Skeletal muscle cell (primary cell): Measurements from ENCODE around the gene RNF7.

GRCh38 chr3:138845031-138845550, 10.4 kb upstream of the PIK3CB start:
- RRBS = no CpG with 5 or more reads among the region's 13 CpGs

DNA sequence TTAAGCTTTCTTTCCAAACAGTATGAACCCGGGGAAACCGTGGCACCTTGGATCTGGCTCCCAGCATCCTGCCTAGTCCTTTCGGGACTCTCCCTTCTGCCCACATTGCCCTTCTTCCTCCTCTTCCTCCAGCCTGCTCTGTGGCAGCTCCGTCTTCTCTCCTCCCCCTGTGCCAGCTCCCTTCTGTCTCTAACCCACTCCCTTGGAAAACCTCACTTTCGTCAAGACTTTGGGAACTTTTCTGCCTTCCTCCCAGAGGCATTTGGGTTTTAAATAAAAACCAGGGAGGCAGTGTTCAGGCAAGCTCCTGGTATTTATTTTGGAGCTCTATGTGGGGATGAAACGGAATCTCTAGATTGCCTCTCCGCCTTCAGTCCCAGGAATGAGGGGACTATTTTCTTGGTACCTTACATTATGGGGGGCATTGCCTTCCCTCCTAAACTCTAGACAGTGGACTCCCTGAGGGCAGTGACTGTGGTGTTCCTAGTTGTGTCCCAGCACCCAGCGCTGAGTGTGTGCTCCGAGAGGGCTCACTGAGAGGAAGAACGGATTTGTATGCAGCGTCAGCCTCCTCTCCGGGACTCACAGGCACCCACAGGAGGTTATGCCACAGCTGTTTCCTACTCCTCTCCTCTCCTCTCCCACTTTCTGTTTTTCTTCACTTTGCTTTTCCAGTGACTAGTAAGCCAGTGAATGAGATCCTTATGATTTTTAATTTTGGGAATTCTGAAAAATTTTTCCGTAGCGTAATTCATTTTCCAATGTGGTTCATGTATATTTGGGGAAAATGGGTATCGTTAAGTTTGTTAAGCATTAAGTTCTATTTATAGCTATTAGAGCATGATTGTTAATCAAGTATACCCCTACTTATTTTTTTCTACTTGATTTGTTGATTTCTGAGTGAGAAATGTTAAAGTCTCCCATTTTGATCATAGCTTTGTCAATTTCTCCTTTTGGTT, 105.2 kb upstream of the MRPS22 start:
- RRBS = no CpG with 5 or more reads among the region's 15 CpGs

DNA sequence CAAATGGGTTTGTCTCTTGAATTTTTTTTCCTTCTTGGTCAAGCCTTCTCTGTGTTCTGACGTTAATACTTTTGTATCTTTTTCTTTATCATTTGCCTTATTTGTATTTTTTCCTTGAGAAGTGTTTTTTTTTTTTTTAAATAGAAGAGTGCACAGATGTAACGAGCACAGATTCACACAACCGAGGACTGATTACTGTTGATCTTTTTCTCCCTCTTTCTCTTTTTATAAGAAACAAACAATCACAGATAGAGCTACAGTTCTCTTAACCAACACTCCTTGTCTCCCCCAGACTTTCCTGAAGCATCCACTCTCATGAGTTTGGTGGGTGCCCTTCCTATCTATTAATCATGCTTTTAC, 104.5 kb upstream of the MRPS22 start:
- RRBS = no CpG with 5 or more reads among the region's 3 CpGs

DNA sequence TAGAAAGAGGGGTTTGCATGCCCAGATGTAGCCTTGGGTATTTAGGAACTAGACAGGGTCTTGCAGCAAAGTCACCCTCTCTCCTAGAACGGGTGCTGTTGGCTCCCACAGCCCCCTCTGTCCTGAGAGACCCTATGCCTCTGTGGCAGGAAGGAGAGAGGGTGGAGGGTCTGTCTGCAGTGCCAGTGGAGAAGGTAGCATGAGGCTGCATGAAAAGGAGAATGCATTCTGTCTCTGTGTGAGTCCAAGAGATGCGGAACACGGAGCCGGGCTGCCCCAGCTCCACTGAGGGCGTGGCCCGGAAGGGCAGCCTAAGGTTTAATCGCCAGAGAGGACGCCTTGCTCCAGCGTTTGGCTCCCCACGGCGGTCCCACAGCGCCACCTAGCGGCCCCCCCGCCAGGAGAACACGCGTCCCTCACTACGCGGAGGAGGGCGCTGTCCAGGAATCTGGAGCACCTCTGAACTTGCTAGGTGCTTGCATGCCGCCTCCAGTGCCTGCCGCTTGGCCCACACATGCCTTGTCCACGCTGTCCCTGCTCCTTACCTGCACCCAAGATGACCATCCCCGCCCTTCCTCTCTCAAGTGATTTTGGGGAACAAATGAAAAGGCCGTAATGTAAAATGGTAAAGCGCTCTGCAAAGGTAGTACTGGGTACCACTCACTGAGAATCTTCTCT, 14.5 kb upstream of the MRPS22 start:
- RRBS = no CpG with 5 or more reads among the region's 25 CpGs

GRCh38 chr3:139590740-139591067, 51.2 kb upstream of the RBP1 start:
- RRBS = no CpG with 5 or more reads among the region's 7 CpGs

- RRBS = no CpG with 5 or more reads among the region's 6 CpGs
Observed at GRCh38 chr3:139936545-139936917, 1.5 kb downstream of the CLSTN2 start.

DNA sequence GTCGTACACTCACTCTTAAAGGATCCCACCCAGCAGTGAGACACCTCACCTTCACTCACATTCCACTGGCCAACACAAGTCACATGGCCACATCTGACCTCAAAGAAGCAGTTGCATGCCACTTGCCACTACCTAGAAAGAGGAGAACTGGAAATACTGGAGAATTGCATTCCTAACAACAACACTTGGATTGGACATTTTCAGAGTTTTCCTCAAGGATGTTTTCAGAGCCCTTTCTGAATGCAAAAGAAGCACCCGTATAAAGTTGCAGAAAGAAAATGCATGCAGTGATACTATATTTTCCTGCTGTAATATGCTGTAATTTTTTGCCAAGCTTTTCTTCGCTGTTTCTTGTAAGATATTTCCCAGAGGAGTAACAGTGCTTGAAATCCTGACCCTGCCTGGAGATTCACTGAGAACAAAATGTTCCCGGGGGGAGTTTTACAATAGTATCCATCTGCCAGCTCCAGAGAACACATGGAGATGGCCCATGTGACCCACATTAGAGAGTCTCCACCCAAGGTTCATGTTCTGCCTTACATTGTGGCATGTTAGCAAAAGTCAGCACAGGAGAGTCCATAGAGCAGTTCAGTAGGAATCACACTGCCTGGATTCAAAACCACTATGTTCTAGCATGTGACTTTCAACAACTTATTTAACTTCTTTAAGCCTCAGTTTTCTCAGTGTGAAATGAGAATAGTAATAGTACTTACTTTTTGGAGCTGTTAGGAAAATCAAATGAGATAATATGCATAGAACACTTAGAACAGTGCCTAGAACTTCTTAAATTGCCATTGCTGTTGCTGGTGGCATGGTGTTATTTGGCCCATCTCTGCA, 42.3 kb downstream of the TRIM42 start:
- RRBS = no CpG with 5 or more reads among the region's 4 CpGs

- RRBS = no CpG with 5 or more reads among the region's 5 CpGs
Observed at GRCh38 chr3:140910736-140911263, 30.8 kb upstream of the SLC25A36 start.

- RRBS = no CpG with 5 or more reads among the region's 13 CpGs
Observed at GRCh38 chr3:141367003-141367729, 1.1 kb upstream of the ZBTB38 start.

DNA sequence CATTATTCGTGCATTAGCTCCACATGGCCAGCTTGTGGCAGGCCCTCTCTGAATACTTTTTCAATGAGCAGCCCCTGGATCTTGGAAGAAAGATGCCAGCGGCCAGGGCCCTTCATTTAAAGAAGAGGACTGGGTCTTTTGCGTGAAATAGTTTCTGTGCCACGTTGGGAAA, 33.3 kb downstream of the ZBTB38 start:
- RRBS = no CpG with 5 or more reads among the region's 4 CpGs

DNA sequence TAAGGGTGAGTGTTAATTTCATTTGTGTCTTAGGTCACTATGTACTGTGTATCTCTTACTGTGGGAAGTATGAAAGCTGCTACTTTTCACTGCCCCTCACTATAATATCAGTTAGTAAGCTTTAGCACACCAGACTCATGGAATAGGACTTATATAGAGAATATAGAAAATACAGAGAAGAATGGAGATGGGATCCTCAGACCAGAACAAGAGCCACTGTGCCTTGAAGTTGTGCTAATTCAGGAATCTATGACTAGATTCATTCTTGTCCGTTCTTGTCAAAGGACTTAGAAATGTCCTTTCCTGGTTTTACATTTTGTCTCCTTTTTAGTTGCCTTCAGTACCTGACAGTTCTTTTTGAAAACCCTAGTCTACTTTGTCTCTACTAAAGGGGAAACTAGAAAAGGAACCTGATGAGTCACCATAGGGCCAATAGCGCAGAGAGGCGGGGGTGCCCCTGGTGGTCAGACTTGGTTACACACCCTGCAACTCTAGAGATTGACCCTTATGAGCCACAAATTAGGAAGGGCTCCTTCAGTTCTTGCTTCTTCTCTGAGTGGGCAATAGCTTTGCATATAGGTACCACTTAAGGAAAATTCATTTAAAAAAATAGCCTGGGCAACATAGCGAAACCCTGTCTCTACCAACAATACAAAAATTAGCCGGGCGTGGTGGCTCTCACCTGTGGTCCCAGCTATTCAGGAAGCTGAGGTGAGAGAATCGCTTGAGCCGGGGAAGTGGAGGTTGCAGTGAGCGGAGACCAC, 45.5 kb upstream of the RASA2 start:
- RRBS = no CpG with 5 or more reads among the region's 9 CpGs

DNA sequence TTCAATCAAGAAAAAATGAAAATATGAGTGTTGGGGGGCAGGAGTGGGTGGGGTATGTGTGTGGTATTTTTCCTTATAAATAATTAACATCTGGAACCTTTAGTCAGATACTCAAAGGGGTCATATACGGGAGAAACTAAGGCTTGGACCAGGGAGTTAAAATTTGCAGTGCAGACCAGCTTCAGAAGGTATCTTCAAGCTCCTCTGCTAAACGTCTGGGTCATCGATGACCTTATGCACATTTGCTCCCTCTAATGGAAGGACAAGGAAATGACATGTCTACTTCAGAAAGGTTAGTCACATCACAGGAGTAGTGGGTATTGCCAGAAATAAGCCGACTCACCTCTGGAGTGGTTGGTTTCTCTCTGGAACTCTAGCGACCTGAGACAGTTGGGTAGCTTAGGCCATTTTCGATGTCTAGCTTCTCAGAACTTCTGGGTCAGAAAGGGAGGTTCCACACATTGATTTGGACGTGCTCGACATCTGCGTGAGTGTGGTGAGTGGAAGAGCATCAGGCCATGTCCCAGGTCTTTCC, 31.9 kb upstream of the RASA2 start:
- RRBS = no CpG with 5 or more reads among the region's 9 CpGs

GRCh38 chr3:141489622-141490071, 2.8 kb downstream of the RASA2 start:
- RRBS = no CpG with 5 or more reads among the region's 4 CpGs

GRCh38 chr3:141520394-141521257, 33.8 kb downstream of the RASA2 start:
- RRBS = no CpG with 5 or more reads among the region's 5 CpGs

DNA sequence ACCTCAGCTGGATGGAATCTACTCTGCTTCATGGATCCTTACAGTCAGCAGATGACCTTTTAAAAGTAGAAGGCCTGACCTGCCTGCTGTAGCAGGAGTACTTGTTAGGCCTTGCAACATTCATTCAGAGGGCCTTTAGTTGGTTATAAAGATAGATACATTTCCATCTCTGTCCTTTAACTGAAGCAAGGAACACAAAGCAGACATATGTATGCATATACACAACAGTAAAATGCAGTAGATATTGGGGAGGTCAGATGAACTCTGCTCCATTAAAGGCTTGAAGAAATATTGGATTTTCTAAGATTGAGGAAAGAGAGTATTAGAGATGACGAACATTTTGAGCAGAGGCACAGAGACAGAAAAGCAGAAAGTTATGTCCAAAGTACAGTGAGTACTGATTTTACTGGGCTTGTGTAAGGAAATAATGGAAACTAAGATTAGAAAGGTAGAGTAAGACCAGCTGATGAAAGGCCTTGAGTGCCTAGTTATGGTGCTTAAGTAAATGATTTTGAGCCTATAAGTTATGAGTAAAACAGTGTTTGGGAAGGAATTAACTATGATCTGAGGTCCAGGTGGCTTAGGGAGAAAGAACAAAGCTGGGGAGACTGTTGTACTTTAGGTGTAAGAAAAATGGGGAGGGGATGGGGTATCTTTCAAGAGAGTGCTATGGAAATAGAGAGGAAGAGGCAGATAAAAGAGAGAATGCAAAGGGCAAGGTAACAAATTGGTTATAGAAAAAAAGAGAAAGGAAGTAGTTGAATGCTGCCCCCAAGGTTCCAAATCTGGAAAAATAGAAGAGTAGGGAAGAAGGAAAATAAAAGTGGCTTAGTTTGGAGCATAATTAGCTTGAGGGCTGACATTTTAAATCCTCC, 70.5 kb downstream of the RASA2 start:
- RRBS = no CpG with 5 or more reads among the region's 1 CpG

GRCh38 chr3:141591834-141593174, 105.5 kb downstream of the RASA2 start:
- RRBS = no CpG with 5 or more reads among the region's 2 CpGs

DNA sequence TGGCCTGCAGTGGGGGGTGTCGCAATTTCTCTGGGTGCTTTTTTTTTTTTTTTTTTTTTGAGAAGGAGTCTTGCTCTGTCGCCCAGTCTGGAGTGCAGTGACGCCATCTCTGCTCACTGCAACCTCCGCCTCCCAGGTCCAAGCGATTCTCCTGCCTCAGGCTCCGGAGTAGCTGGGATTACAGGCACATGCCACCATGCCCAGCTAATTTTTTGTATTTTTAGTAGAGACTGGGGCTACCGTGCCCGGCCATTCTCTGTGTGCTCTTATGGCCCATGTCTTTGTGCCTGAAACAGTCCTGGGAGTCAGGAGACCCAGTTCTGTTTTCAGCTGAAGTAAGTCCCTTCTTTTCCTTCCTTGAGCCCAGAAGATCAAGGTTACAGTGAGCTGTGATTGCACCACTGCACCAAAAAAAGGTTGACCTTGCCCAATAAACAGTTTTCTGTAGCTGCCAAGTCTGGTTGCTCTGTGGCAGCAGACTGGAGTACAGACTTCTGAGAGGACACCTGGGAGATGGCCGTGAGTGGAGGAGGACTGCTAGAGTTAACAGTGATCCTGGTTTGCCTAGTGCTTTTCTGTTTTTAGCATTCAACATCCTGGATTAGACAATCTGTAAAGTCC, 76.7 kb upstream of the RNF7 start:
- RRBS = 88% methylated on average over 2 of the region's 9 CpGs

DNA sequence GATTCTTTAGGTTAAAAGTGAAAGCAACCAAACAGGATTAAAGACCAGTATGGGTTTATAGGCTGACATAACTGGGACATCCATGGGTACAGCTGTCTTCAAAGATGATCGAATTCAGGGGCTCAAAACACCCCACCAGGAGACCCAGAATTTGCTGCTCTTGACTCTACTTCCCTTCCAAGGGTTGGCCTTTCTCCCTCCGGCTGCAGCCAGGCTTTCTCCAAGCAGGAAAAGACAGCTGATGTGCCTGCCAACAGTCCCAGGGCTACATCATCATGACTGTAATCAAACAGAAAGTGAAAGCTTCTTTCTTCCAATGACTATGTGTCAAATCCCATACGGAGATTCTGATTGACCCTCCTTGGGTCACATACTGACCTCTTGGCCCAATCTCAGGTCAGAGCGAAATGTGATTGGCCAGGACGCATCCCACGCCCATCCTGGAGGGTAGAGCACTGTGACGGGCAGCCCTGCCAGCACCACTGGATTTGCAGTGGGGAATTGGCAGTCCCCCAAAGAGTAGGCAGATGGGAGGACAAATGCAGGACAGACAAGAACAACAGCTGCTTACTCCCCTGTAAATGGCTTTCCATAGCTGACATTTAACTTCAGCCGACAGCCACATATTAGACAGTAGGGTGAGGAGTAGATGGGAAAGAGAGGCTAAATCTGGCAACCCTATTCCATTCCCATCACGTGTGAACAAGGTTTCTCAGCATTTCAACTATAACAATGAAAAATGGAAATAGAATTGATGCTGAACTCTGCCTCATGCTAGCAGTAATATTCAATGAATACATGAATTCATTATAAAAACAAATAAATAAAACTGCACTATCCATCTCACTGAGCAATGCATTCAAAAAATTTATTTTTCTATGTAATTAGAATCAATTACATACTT, 51.2 kb upstream of the RNF7 start:
- RRBS = no CpG with 5 or more reads among the region's 9 CpGs

GRCh38 chr3:141738152-141739193, at the start of gene RNF7:
Gene RNF7 (plus strand): TSS chr3:141738298.
- RRBS = 0% methylated on average over 7 of the region's 79 CpGs